Hair follicular keratinocyte (primary cell): ENCODE measurements around a stretch of chr3.

DNA sequence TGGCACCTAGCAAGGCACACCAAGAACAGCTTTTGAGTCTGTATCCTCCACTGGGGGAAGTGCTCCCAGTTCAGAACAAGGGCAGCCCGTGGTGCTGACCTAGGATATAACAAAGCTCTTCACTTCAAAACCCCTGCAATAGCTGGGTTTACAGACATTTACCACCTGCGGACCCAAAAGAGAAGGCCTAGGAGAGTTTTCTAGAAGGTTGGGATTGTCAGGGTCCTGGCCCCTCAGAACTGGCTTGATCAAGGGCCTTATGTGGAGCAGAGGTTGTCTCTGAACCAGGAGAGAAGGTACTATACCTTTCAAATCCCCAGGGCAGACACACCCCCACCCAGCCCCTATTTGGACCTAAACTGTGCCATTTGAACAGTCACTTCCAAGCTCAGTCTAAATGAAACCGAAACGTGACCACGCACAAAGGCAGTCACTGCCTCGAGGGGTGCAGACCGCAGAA lies 53.8 kb downstream of the GRIP2 start:
- RAMPAGE, long total RNA, result no peak

DNA sequence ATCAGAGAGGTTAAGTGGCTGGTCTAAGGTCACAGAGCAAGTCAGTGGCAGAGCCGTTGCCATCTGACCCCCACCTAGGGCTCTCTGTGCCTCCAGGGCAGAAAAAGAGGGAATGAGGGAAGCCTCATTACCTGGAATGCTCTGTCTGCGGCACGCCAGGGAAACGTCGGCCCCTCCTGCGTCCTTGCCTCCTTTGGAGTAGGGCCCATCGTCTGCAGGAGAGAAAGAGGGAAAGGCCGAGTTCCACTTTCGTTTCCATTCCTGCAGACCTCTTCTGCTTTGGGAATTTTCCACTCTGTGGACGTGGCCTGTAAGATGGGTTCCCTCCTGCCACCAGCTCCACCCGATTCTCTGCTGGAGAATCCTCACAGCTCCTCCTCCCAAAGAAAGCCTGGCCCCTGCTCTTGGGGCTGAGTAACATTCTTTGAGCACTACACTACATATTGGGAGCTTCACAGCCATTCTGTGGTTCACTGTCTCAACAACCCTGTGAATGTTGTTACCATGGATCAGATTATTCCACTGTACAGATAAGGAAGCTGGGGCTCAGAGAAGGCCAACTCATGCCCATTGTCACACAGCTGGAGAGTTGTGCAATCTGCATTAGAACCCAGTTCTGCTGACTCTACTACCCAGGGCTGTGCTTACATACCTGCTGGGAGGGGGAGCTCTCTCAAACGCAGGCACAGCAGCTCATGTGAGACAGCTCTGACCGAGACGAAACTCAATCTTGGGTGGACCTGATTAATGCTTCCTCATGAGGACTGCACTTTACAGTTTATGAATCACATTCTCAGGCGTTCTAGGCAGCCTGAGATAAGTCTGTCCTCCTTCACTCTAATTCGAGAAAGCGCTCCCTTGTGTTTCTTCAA lies 14.2 kb downstream of the GRIP2 start:
- RAMPAGE, long total RNA, result no peak

- RAMPAGE, long total RNA, result no peak
Observed at GRCh38 chr3:14538725-14539047, 1.5 kb downstream of the GRIP2 start.

GRCh38 chr3:14555717-14556435 lies 15.7 kb upstream of the GRIP2 start:
- RAMPAGE, long total RNA, result no peak

DNA sequence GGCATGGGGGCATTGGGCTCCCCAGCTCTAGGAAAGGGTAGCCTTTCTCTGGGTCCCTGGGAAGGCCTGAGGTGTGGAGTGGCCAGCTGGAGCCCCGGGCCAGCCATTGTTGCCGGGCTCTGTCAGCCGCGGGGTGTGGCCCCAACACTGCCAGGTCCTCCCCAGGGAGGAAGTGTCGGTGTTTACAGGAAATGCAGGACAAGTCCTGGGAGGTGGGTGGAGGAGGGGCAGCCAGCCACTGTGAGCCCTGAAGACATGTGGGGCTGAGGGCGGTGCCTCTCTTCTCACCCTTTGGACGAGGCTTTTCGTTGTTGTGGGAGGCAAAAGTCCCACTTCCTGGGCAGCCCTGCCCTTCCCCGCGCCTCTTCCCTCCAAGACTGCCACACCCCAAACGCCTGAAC lies 29.1 kb downstream of the FGD5 start:
- RAMPAGE, long total RNA, result no peak

- RAMPAGE, long total RNA, result no peak
Observed at GRCh38 chr3:14852720-14852957, 33.9 kb downstream of the FGD5 start.

- RAMPAGE, long total RNA, result no peak
Observed at GRCh38 chr3:14946808-14947034, 662 bp upstream of the NR2C2 start.

DNA sequence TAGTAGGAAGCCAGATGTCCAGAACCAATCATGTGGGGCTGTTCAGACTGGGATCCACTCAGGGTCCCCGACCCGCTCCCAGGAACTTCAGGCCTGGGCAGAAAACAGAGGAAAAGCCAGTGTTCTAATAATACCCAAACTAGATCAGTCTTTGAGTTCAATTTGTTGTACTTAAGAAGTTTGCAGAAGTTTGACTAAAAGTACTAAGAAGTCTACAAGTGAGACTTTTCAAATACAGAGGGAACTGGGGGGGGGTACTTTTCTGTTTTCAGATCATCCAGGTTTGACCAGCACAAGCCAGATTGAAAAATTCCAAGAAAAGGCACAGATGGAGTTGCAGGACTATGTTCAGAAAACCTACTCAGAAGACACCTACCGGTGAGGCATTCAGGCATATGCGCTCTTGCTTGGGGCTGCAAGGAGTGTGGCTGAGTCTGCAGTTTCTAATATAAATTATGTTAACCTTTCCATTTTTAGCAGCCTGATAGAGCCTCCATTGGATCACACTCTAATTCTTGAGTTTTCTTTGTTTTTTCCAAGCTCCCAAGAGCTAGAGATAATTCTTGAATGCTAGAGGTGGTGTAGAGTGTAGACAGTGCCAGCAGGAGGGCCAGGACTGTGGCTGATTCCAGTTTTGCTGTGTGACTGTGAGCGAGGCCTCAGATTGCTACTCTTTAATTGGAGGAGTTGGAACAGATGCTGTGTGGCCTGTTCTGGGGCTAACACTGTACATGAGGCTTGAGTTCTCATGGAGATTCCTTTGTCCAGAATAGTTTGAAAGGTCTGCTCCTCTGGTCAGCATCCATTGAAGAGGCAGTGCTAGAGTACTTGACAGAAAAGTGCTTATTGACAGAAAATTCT lies 26.0 kb downstream of the MRPS25 start:
- RAMPAGE, long total RNA, result no peak

GRCh38 chr3:15102019-15102675 lies 3.2 kb upstream of the RBSN start:
- RAMPAGE, long total RNA, result no peak

GRCh38 chr3:15256605-15257590 lies 50.9 kb downstream of the CAPN7 start:
- RAMPAGE, long total RNA, result no peak

- RAMPAGE, long total RNA, result no peak
Observed at GRCh38 chr3:15258602-15259821, 53.0 kb downstream of the CAPN7 start.

DNA sequence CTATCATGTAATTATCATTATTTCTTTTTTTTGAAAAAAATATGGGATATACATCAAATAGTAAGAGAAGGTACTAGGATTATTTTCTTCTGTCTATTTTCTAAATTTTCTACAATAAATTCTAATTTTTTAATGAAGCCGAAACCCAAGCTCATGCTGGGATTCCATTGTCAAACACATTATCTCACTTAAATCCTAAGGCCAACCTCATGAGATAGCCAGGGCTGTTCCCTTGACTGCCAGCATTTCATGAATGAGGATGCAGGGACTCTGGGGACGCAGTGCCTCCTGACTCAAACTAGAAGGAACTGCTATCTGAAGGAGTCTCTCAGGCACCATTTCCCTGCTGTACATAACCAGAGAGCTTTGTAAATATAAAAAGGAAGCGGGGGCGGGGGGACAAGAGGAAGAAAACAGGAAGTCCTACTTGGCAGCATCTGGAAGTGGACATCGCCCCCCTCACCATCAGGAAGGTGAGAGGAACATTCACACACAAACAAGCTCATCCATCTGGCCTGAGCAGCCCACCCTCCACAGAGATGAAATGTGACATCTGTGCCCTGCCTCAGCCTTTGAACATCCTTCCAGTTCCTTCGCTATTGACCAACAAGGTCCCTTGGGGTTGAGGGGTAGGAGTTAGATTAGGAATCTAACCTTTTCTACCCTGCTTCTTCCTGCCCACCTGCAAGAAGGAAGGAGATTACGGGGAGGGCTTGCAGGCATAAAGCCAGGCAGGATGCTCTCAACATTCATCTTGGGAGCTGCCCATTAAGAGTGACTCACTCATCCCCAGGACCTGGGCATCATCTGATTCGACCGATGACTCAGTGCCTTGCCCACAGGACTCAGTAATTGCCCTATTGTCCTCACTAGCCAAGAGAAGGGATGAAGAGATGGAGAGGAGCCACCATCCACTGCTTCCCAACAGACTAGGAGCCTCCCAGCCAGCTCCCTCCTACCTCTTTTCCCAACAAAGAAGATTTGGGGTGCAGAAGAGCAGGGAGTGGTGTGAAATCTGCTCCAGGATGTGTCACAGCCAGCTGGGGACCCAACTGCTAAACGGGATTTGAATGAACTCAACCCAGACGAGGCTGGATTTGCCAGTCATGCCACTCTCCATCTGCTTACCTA lies 31.9 kb downstream of the SH3BP5 start:
- RAMPAGE, long total RNA, result no peak

- RAMPAGE, long total RNA, result no peak
Observed at GRCh38 chr3:15409020-15409616, 18.2 kb downstream of the METTL6 start.

- RAMPAGE, long total RNA, result no peak
Observed at GRCh38 chr3:15524093-15524512, 2.6 kb upstream of the COLQ start.

DNA sequence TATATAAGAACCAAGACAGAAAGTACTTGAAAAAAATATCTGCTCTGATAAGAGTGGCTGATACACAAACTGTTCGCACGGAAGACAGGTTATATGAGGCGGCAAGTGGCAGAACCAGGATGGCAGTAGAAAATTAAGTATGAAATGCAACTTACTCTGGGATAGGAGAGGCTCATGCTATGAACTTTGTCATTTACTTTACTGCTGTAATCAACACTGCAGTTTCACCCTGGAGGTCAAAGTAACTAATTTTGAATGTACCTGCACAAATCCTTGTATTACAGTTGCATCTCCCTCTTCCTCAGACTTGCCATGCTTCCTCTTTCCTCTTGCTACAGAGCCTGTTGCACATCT lies 38.8 kb downstream of the HACL1 start:
- RAMPAGE, long total RNA, result no peak

- RAMPAGE, long total RNA, result no peak
Observed at GRCh38 chr3:15670098-15670613, 68.6 kb downstream of the BTD start.

DNA sequence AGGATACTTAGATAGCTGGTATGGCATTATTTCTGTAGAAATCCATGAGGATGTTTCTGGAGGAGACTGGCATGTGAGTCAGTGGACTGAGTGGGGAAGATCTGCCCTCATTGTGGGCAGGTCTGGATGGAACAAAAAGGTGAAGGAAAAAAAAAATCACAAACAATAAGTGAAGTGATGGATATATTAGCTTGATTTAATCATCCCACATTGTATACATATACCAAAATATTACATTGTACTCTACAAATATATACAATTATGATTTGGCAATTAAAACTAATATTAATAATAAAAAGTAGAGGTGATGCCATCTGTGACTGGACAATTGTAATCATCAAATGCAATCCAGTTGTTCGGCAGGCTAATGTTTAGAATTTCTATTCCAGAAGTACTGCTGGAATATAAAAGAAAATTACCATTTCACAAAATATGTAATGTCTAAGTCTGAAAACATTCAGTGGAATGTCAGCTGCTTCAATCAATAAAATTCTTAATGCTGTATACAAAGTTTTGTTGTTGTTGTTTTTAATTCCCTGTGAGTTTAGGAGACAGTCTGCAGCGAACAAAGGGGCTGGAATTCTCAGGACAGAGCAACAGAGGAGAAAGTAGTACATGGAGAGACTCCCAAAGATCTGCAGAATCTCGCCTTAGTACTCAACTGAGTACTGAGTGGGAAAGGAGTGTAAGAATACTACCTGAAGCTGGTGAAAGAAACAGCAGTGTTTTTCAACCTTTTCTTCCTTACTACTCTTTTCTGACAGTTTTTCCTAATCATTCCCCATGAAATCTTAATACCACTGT lies 16.3 kb downstream of the ANKRD28 start:
- RAMPAGE, long total RNA, result no peak

DNA sequence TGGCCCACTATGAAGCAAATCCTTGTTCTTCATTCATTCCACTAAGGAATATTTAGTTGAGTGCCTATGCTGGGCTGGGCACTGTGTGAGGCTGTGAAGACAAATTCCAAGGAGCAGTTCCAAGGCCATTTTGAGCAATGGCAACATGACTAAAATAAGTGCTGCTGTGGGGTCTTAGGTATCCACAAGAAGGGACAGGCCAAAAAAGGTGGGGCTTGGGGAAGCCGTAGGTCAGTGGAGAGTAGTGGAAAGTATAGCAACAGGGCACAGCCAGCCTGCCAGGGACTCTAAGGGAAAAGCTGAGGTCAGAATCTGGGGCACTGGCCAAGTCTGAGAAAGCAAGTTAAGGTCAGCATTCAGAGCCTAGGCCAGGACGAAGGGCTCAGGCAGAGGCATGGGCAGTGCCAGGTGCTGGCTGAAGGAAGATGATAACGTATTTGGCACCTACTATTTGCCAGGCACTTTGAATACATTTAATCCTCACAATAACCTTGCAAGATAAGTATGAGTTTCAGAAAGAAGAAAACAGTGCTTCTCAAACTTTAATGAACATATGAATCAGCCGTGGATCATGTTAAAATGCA lies 106.0 kb upstream of the ANKRD28 start:
- RAMPAGE, long total RNA, result no peak

DNA sequence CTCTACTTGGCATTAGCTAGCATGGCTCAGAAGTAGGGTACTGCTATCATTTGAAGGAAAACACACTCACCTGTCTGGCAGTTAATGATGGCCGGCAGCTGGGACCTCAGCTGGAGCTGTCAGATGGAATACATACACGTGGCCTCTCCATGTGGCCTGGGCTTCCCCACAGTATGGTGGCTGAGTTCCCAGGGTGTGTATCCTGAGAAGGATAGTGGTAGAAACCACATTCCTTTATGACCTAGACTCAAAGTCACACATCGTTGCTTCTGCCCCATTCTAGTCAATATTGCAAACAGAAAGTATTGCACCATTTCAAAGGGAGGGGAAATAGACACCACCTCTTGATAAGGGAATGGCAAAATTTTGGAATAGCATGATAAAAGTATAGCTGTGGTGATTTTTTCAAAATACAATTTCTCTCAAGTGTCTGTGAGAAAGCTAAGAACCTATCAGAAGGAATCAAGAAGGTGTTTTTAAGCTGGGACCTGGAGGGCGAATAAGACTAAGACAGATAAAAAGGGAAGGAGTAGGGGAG lies 40.3 kb upstream of the GALNT15 start:
- RAMPAGE, long total RNA, result no peak

- RAMPAGE, long total RNA, result no peak
Observed at GRCh38 chr3:16228793-16229075, 36.0 kb downstream of the DPH3 start.